Progenitor cell of endocrine pancreas (in vitro differentiated cells): ENCODE measurements around a stretch of chr18.

- PRO-cap: bidirectional peak, plus-strand start at chr18:69401571, minus-strand start at chr18:69401361; unidirectional peak, minus-strand start at chr18:69401664
Measured at GRCh38 chr18:69401410-69401994, 814 bp downstream of the DOK6 start.

- PRO-cap: no peak
Measured at GRCh38 chr18:69895160-69895403, 52.6 kb downstream of the CD226 start.

DNA sequence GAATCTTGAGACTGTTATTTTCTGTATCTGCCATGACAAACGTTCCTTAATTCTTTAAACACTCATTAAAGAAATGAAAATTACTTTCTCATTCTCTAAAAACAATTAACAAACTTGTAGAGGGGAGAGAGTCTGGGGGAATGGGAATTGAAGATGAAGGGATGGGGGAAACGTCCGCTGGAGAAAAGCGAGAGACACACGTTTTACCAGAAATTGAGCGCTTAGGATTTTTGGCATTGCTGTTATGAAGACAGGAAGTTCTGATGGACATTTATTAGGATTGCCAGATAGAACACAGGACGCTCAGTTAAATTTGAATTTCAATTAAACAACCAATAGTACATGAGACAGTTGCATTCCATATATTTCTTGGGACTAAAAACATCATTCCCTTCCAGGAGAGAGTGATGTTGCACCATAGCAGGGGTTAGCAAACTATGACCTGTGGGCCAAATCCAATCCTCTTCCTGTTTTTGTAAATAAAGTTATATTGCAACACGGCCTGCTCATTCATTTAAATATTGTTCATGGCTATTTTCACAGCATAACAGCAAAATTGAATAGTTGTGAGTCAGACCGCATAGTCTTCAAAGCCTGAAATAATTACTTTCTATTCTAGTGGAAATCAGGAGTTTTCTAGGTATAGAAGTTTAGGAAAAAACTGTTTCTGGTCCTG, 131.2 kb downstream of the SOCS6 start:
- PRO-cap: no peak

DNA sequence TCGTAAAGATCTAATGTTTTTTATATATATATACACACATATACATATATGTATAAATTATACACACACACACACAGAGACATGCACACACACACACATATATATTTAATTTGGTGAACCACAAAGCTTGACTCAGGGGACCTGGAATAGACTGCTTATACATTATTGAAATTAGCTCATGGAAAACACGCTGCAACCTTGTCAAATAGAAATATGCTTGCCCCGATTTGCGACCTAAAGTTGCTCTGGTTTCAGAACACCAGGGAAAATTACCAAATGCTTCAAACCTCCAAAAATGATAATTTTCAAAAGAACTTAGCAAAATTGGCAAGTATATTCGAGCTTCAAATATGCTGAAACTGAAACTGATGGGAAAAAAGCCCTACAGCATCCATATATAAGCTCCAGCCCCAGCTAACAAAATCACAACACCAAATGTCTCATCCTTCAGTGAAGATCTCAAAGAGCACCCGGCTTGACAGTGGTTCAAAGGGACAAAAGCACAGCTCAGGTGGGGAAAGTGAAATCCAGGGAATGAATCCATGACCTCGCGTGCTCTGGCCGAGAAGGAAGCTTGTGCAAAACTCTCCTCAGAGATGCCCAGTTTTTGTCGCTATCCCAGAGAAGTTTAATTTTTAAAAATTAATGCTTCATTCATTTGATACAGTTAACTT, 370.7 kb downstream of the SOCS6 start:
- PRO-cap: no peak

DNA sequence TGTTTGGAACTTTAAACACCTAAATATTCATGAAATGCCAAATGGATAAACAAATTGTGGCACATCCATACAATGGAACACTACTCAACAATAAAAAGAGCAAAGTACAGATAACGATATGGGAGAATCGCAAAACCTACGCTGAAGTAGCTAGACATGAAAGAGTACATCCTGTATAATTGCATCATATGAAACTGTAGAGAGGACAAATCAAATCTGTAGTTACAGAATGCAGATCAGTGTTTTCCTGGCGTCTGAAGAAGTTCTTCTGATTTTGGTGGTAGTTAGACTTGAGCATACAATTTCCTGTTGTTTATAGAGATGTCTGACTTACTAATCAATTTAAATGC, 394.4 kb downstream of the SOCS6 start:
- PRO-cap: no peak

DNA sequence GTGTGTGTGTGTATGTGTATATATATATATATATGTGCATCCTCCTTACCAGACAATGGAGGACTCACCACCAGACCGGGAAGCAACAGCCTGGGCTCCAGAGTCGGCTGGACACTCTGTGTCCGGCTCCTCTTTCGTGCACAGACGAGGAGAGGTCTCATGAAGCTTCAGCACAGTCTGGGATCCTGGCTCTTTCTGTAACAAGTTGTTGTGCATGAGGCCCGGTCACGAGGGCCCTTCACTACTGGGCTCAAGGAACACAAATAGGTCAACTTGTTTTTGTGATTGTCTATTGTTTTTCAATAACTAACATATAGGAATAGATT, 965.4 kb downstream of the CBLN2 start:
- PRO-cap: no peak

DNA sequence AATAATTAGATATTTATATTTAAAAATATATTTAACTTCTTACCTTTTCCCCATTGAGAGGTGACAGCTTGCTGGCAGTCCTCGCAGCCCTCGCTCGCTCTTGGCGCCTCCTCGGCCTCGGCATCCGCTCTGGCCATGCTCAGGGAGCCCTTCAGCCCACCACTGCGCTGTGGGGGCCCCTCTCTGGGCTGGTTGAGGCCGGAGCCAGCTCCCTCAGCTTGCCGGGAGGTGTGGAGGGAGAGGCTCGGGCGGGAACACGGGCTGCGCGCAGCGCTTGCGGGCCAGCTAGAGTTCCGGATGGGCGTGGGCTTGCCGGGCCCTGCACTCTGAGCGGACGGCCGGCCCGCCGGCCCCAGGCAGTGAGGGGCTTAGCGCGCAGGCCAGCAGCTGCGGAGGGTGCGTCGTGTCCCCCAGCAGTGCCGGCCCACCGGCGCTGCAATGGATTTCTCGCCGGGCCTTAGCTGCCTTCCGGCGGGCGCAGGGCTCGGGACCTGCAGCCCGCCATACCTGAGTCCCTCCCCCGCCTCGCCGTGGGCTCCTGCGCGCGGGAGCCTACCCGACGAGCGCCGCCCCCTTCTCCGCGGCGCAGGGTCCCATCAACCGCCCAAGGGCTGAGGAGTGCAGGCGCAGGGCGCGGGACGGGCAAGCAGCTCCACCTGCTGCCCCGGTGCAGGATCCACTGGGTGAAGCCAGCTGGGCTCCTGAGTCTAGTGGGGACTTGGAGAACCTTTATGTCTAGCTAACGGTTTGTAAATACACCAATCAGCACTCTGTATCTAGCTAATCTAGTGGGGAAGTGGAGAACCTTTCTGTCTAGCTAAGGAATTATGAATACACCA, 335.0 kb downstream of the CBLN2 start:
- PRO-cap: unidirectional peak, minus-strand start at position 527 of the sequence

GRCh38 chr18:73318604-73319278, 451.0 kb upstream of the NETO1 start:
- PRO-cap: no peak

DNA sequence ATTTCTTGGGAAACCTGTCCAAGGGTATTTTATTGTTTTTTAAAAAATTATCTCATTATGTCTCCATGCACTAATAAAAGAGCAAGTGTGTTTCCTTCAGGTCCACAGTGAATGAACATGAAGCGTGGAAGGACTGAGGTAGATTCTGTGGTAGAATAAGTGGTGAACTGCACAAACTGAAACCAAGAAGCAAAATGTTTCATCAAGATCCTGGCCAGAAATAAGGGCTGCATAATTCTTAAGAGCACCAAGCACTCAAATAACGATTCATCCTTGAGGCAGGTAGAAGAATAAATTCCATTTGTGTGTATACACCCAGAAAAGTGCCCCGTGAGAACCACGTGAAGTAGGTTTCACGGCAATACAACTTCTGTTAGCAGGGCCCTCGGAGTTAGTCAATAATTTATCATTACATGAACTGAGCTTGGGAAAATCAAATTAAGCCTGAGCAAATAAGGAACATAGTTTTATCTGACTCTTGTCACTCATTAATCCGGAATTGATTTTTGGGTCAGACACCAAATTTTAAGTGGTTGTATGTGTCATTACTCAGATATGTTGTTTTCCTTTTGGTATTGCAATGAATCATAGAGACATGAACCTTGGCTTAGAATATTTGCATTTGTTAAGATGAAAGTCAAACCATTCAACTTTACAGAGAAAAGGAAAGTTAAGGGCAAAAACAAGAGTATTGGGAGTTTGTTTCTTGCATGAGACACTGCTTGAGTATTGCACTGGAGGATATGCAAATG, 472.5 kb upstream of the NETO1 start:
- PRO-cap: no peak

DNA sequence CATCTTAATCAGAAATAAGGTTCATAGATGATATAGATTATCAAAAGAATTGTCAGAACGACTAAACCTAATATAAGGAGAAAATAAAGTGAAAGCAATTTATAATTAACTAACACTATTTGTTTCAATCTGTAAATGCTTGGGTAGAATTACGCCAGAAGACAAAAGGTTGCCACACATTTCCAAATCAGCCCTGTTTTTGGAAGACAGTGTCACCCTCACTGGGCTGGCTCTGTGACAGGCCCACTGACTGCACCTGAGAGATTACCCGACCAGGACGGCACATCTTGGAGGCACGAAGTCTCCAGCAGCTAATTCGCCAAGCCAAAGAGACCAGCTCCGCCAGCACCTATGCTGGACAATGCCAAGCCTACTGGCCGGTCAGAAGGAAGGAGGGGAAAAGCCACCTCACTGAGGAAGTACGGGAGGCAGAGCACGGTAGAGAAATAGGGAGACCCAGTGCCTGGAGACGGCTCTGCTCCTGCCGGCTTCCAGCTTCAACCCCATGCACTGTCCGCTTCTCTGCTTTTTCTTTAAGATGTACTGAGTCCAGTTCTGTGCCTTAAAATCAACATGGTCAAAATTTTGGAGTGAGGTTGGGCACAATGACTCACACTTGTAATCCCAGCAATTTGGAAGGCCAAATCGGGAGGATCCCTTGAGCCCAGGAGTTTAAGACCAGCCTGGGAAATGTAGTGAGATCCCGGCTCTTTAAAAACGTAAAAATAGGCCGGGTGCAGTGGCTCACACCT, 61.8 kb downstream of the CYB5A start:
- PRO-cap: no peak

DNA sequence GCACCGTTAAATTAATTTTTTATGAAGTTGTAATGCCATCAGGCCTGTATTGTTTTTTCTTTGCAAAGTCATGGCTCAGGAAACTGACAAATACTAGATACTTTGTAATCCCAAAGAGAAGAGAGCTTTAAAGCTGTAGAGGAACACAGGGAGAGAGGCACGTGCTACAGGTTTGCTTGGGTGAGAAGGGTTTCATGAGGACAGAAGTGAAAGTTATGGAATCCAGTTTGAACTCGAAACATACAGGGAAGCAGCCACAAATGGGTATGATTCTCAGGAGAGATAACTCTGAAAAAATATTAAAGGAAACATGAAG, 49.8 kb downstream of the CYB5A start:
- PRO-cap: no peak

GRCh38 chr18:74520325-74520860, 13.9 kb upstream of the CNDP1 start:
- PRO-cap: no peak

DNA sequence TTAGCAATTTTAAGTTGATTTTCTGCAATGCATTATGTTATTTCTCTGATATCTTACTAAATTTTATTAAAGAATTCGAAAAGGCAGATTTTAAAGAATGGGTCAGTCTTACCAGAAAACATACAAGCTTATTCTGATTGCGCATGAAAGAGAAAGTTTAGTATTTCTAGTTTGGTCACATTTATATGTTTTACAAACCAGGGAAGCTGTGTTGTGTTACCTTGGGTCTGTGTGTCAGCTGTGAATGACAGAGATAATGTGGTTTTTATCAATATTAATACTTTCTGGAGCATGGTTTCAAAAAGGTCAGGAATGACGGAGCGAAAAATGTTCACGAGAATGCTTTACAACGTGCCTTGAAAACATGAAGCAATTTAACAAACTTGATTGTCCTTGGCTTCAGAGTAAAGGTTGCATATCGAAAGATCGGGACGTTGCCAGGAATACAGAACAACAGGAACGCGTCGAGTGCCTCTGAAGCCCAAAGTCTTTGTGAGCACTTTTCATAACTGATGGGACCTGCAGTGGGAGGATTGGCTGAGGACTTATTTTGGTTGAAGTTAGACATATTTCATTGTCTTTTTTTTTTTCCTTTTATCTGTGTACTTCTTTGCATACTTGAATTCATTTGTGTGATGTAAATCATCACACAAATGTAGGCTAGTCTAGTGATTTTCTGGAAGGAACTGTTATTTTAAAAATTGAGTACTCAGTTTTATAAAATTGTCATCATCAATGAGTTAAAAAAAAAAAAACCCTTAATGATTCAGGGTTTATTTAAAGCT, 206.1 kb downstream of the ZNF407 start:
- PRO-cap: no peak

GRCh38 chr18:74927599-74928476, 281.1 kb downstream of the PTGR3 start:
- PRO-cap: no peak

GRCh38 chr18:74994916-74995495, 213.9 kb downstream of the PTGR3 start:
- PRO-cap: no peak

GRCh38 chr18:75204678-75205349, 4.1 kb downstream of the PTGR3 start:
- PRO-cap: no peak

DNA sequence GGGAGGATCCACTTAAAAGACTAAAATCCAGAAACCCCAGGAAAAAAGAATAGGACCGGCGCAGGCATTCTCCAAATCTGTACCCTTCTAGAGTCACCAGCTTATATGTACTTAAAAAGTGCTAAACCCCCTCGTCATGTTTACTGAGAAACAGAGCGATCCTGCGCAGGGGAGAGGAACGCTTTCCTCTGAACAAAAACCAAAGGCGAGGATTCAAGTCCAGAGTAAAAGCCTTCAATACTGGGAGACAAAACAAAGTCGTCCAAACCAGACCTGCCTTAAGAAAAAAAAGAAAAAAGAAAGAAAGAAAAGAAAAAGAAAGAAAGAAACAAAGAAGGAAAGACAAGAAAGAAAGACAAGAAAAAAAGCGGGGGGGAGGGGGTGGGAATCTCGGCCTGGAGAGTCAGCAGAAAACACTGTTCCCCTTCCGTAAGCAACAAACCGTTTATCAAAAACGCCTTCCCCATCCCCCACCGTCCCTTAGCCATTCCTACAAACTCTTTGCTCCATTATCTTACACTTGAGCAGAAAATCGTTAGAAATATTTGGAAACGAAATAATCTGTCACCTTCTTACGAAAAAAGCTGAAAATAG, 3.4 kb downstream of the PTGR3 start:
- PRO-cap: no peak

GRCh38 chr18:75211037-75211686, 565 bp downstream of the TSHZ1 start:
- PRO-cap: unidirectional peak, plus-strand start at chr18:75211500

DNA sequence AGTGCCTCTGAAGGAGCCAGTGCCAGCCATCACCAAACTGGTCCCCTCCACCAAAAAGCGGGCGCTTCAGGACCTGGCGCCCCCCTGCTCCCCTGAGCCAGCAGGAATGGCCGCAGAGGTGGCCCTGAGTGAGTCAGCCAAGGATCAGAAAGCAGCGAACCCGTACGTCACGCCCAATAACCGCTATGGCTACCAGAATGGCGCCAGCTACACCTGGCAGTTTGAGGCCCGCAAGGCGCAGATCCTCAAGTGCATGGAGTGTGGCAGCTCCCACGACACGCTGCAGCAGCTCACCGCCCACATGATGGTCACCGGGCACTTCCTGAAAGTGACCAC, 75.8 kb downstream of the TSHZ1 start:
- PRO-cap: no peak

- PRO-cap: no peak
Measured at GRCh38 chr18:75407240-75407805, 20.2 kb downstream of the SMIM21 start.